Cardiac ventricle fibroblast (primary cell): ENCODE results near the genes MYO15A and ALDH3A2.

DNA sequence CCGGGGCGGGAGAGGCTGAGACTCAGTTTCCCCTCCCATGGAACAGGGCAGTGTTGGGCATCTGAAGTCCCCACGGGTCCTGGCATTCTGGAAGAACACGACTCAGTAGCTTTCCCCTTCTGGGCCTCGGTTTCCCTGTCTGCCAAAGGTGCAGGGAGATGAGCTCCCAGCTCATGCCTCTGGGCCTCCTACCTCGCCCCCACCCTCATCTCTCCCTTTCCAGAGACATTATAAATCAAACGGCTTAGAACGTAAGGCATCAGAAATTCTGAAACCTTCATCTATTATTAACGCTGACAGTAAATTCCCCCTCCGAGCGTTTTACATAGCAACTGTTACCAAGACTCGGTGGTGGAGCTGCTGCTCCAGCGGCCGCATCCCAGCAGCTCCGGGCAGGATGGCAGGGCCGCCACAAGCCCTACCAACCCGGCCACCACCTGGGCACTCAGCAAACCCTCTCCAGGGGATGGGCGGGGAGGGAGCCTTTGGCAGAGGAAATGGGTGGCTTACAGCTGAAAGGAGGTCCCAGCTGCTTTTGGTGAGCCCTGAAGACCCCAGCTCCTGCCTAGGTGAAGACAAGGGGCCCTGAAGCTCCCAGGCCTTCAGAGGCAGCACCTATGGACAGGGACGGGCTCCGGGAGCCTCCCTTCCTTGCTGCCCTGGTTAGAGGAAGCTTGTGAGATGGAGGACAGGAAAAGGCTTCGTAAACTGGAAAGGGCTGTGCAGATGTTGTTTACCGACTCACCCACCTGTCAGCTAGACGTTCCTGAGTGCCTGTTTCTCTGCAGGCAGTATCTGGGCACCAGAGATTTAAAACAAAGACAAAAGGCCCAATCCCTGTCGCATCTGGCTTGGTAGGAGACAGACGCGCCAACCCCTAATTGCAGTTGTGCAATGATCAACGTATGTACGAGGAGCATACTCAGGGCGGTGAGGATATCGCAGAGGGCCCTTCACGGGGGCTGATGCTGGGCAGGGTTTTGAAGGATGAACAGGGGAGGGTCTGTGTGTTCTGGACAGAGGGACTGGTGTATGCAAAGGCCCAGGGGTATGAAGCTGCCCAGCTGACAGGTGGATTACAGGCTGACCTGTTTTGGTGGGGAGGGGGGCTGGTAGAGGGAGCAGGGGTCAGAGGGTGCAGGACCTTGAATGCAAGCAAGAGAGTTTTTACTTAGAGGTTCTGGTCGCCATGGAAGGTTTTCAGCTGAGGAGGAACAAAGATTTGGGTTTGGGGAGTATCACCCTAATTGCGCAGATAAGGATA, 77.0 kb downstream of the RAI1 start:
- RAMPAGE, long total RNA = no peak

DNA sequence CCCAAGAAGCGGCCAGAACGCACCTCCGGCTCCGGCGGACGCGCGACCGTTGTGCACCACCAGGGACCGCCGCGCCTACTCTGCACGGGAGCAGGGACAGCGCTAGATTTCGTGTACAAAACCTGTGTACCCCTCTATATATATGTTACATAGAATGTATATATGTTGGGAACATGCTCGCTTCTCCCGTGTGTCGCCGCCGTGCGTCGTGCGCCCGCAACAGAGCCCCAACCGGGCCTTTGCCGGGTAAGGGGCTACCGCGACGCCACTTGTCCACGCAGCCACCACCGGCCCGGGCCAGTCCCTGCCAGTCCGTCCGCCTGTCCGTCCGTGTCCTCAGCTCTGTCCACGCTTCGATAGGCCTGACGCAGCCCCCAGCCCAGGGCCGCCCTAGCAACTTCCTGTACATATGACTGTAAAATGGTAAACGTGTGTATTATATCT, 26.0 kb downstream of the SREBF1 start:
- RAMPAGE, long total RNA = no peak

GRCh38 chr17:17835615-17836027, 1.2 kb downstream of the SREBF1 start:
- RAMPAGE, long total RNA = no peak

DNA sequence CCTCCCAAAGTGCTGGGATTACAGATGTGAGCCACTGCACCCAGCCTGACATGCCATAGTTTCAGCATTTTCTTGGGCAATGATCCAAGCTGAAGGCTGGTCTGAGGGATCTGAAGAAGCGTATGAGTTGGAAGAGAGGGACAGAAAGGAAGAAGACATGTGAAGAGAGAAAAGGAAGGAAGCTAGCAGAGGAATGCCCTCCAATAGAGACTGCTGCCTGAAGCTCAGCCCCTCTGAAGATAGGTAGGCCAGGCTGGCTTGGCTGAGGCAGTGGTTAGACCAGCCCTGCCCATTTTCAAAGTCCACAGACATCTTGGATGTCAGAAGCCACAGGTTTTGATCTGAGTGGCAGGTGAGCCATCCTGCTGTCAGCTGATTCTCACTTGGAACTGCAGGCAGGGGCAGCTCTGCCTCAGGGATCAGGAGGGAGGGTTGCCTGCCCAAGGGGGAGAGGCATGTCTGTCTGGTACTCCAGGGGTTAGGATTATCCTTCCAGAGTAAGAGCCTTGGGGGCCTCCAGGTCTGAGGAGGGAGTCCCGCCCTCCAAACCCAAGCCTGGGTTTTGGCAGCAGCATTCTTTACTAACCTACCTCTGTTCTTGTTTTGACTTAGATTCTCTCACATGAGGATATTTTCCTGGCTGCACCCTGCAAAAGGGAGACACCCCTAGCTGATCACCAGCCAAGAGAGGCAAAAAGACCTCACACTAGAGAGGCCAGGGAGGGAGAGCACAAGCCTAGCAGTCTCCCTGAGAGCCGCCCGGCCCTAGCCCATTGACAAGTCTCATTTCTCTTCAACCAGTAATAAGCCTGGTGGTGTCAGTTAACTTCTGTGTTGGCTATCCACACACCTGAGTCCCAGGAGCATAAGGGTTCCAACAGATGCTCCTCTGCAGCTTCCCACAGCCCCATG, 18.3 kb upstream of the SREBF1 start:
- RAMPAGE, long total RNA = no peak

DNA sequence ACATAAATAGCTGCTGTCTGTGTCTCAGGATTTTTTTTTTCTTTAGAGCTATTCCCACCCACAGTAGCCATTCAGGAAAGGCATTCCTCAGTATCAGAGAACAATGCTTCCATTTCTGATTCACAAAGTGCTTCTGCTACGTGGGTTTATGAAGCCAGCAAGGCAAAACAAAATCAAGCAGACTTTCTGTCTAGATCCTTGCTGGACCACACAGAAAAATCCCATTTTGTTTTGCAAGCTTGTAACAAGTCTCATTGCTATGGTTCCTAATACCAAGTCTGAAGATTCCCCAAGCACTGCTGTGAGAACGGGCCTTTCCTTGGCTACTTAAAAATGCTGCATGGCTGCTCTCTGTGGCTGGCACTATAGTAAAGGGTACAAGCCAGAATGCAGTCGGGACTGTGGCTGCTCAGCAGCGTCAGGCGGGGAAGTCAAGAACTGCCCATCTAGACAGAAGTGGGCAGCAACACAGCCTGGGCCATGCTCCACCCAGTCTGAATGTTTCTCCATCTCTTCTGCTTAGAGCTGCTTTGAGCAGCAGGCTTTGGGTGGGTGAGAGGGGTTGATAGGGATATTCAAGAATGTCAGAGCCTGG, 43.3 kb downstream of the TOM1L2 start:
- RAMPAGE, long total RNA = no peak

DNA sequence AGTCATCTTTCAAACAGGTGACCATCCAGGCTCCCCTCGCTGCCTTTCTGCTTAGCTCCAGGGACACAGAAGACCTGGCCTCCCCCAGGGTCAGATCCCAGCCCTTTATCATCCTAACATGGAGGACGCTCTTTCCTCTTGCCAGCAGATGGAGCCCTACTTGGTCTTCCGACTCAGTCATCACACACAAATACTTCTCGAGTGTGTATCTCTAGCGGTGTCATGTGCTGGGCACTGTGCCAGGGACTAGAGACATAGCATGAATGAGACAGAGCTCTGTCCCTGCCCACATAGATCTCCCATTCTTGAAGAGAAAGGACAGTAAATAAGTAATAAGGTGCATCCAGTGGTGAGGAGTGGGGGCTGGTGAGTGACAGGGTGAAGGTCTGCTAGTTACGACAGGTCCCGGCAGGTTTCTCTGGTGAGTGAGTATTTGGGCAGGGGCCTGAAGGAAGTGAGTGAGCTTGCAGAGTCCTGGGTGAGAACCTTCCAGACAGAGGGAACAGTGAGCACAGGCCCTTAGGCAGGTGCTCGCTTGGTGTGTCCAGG, 6.3 kb downstream of the DRG2 start:
- RAMPAGE, long total RNA = no peak

- RAMPAGE, long total RNA = no peak
Measured at GRCh38 chr17:18108672-18108793, at the start of gene MYO15A. MYO15A (plus strand) TSS chr17:18108756.

- RAMPAGE, long total RNA = no peak
Measured at GRCh38 chr17:18108794-18109063, 173 bp downstream of the MYO15A start.

DNA sequence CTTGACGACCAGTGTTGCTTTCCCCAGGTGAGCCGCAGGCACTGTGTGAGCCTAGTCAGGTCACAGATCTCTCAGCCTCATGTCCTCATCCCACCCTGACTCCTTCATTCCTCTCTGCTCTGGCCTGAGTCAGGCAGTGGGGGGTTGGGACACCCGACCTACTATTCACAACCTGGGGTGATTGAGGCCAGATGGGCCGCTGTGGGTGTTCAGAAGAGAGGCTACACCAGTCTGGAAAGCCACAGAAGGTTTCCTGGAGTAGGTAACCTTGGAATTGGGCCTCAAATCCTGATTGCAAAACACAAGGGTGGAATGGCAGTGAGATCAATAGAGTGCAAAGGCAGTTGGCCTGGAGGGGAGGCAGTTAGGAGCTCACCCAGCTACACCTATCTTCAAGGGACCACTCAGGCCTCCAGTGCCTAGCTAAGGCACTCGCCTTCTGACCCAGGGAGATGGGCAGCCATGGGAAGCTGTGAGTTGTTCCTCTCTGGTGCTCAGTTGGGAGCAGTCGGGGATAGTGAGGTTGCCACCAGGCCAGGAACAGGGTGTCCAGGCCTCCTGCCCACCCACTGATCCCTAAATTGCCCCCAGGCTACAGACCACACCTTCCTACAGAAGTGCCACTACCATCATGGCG, 29.8 kb downstream of the MYO15A start:
- RAMPAGE, long total RNA = no peak

- RAMPAGE, long total RNA = no peak
Measured at GRCh38 chr17:18237421-18237793, 12.0 kb downstream of the LLGL1 start.

DNA sequence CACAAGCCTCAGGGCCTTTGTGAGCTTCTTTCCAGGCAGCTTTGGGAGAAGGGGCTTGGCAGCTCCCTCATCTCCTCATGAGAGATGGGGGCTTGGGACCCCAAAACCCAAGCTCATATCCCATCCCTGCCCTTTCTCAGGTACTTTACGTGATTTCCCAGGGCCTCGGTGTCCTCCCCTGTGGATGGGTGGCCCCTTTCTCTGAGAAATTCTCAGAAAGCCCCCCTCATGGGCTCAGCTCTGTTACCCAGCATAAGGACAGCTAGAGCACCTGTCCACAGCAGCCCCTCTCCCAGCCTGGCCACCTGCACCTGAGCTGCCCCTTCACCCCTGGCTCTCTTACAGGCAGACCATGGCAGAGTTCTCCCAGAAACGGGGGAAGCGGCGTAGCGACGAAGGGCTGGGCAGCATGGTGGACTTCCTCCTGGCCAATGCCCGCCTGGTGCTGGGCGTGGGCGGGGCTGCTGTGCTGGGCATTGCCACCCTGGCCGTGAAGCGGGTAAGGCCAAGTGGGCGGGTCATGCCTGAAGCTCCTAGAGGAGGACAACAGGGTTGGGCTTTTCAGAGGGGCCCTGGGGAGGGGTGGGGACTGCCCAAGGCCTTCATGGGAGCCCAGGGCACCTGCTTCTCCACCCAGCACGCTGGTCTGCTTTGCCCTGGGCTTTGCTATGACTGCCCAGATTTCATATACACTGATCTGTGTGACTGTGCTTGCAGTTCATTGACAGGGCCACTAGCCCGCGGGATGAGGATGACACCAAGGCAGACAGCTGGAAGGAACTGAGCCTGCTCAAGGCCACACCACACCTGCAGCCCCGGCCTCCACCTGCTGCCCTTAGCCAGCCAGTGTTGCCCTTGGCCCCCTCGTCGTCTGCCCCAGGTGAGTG, 2.1 kb downstream of the MIEF2 start:
- RAMPAGE, long total RNA = no peak

- RAMPAGE, long total RNA = no peak
Measured at GRCh38 chr17:18313939-18314371, 839 bp downstream of the TOP3A start.

GRCh38 chr17:18569244-18569891, 74.8 kb downstream of the TBC1D28 start:
- RAMPAGE, long total RNA = no peak

DNA sequence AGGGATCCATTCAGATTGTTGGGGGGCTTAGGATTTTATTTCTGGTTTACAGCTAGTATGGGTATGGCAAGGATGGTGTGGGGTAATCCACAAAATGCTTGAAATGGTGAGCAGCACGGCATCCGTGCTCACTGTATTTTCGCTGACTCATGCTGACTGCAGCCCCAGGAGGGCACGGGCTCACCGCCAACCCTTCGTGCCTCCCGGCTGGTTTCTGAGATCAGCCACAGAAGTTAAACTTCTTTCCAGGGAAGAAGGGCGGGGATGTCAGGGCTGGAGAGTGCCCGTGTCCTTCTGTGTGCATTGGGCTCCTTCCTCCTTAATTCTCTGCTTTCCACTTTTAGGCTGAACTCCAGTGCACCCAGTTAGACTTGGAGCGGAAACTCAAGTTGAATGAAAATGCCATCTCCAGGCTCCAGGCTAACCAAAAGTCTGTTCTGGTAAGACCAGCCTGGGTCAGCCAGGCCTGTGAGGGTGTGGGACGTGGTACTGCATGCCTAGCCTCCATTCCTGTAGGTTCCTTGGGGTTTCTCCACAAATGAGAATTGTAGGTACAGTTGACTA, 21.9 kb upstream of the FBXW10 start:
- RAMPAGE, long total RNA = no peak

GRCh38 chr17:18865271-18865877, 7.4 kb downstream of the PRPSAP2 start:
- RAMPAGE, long total RNA = no peak

DNA sequence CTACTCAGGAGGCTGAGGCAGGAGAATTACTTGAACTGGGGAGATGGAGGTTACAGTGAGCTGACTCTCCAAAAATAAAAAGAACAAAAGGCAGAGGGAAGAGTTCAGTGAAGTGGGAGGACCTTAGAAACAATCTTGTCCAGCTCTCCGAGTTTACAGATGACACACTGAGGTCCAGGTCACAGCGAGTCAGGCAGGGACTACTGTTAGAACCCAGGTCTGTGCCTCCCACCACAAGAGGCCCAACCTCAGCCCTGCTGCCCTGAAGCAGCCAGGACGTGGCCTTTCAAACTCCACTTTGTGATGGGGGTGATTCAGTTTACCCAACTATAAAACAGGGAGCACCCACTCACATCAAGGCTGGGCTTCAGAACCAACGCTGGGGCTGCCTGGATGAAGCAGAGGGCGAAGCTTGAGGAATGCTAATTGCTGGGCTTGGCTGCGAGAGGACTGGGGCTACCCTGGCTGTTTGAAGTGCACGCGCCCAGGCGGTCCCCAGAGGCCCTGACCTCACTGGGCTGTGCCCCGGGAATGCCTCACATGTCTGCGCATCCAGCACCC, 11.2 kb downstream of the SLC5A10 start:
- RAMPAGE, long total RNA = no peak

- RAMPAGE, long total RNA = no peak
Measured at GRCh38 chr17:19452186-19452587, 41.2 kb downstream of the RNF112 start.

DNA sequence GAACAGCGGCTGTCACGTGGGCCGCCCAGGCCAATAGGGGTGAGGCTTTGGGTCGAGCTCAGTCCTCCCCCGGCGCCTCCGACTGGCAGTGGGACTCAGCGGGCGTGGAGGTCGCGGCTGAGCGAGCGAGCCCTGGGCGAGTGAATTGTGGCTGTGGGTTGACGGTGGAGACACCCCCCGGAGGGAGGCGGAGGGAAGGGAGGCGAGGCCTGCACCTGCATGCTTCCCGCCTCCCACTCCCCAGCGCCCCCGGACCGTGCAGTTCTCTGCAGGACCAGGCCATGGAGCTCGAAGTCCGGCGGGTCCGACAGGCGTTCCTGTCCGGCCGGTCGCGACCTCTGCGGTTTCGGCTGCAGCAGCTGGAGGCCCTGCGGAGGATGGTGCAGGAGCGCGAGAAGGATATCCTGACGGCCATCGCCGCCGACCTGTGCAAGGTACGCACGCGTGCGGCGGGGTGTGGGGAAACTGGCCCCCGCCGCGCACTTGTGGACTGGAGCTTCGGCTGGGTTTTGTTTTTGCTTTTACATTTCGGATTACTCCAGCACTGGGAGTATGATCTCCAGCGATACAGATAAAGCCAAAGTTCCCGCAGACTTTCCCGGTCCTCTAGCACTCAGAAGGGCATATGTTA, at the start of gene ALDH3A2:
Gene ALDH3A2 (plus strand): TSS at position 61 of the 631 bp plus-strand sequence.
- RAMPAGE, long total RNA = no peak

- RAMPAGE, long total RNA = no peak
Measured at GRCh38 chr17:19728017-19728650, 11.8 kb upstream of the SLC47A2 start.

DNA sequence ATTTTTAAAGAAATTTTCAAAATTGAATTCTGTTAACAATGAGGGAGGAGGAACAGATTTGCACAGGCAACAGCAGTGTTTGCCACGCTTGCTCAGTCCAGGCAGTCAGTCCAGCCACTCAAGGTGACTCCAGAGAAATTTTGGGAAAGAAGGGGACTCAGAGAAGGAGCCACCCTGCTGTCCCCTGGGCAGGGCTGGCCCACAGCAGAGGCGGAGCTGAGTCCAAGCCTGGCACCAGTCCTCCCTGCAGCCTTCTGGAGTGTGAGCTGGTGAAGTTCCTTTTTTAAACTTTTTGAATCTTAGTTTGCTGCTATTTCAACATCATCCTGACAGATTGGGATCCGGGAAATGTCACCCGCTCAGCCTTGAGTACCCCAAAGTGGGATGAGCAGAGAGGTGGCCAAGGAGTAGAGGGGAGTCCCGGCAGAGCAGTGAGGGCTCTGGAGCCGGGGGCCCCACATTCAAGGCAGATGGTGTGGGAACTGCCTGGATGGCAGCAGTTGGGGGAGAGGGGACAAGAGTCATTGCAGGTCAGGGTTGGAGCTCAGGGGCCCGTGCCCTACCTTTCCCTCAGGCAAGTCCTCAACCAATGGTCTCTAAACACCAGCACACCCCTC, 14.6 kb upstream of the SLC47A2 start:
- RAMPAGE, long total RNA = no peak